Thoracic aorta (tissue), 1 donor: ENCODE measurements around a stretch of chr10.

DNA sequence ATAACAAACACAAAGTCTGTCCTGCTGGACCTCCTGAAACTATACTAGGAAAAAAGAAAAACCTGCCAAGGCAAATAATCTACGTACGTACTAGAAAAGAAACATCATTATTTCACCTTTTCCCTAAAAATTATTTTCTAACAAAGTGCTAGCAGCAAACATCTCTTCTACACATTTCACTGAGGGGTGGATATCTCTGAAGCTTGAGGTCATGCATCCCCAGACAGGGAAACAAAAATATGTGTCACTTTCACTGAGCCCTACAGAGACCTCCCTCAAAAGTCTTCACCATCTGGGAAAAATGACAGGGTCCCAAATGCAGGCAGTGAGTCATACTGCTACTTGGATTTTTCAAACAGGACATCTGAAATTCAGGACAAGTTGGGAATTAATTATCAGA, 42.9 kb downstream of the PANK1 start:
- RAMPAGE, long total RNA, result no peak

GRCh38 chr10:89645420-89646322, 629 bp upstream of the PANK1 start:
- RAMPAGE, long total RNA, result no peak

GRCh38 chr10:89702478-89702878, 1.1 kb downstream of the KIF20B start:
- RAMPAGE, long total RNA, result no peak

DNA sequence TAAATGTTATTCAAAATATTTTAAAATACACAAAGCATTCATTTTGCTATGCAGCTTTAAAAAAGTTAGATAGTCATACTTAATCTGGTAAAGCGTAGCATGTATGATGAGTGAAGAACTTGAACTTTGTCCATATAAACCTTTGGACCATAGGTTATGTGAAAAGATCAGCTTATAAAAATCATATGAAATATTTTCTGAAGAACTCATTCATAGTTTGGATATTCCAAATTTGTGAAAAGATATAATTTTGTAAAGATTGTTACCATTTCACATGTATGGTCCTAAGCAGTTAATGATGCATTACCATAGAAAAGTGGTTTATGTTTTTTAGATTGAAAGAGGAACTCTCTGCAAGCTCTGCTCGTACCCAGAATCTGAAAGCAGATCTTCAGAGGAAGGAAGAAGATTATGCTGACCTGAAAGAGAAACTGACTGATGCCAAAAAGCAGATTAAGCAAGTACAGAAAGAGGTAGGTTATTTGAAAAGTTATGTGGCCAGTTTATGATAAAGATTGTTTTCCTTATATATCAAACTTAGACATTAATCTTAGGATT, 37.3 kb downstream of the KIF20B start:
- RAMPAGE, long total RNA, result start-site peak on the plus strand centred at position 170 of the sequence, 594 bp wide, 7 reads

- RAMPAGE, long total RNA, result no peak
Measured at GRCh38 chr10:90983824-90984470, 63.1 kb upstream of the ANKRD1 start.

- RAMPAGE, long total RNA, result no peak
Measured at GRCh38 chr10:91023227-91023795, 102.4 kb upstream of the ANKRD1 start.

DNA sequence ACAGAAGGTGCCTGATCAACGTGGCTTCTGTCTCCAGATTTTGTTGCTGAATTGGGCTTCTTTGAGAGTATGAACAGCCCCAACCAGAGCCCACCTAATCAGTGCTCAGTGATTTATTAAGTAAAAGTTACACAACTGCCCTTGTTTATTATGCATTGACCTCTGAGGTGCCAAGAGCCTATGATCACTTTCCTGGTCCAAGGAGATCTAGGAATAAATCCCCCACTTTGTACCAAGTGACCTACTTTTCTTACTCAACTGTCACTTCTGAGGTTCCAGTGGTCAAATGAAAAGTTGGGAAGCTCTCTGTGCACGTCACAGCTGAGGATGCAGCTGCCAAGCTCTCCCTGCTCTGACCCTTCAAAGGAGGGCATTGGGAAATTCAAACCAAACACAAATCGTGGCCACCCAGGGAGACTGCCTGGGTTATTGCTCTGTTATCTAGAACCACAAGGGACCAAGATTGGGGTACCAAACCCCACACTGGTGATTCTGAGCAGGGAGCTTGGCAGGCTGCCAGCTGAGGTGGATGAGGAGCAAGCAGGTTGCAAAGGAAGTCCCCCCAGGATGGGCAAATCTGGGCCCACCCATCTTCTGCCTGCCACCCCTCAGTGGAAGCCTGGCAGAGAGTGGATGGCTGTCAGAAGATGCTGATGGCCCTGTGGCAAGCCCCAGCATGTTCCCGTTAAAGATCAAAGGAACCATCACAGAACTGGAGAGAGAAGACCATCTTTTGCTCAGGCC, 106.9 kb downstream of the PPP1R3C start:
- RAMPAGE, long total RNA, result no peak

DNA sequence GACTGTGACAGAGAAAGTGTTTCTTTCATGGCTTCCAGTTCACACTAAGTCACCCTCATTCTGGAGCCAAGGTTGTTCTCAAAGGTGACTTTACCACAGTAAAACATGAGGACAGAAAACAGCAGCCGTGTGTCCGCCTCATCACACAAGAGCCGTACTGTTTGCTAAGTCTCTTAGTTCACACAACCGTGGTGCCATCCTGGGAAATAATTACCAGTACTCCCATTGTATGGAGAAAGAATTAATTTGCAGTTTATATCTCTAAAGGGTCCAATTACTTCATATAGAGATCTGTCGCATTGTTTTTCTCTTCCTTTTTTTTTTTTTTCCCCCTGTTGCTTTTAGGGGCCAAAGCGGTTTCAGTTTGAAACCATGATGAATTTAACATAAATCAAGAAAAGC, 75.6 kb downstream of the PPP1R3C start:
- RAMPAGE, long total RNA, result no peak

DNA sequence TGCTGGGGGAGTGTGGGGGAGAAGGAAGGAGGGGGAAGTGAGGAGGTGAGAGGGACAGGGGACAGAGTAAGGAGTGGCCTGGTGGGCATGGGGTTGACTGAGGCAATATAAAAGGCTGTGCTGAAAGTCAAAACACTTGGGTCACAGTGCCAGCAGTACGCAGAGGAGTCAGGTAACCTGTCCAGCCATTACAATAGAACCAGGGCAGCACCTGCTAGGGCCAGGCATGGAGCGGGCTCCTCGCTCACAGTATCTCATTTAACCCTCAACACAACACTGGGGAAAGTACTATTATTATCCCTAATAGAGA, 43.2 kb downstream of the PPP1R3C start:
- RAMPAGE, long total RNA, result no peak

GRCh38 chr10:91590276-91590820, 42.5 kb downstream of the PPP1R3C start:
- RAMPAGE, long total RNA, result no peak

DNA sequence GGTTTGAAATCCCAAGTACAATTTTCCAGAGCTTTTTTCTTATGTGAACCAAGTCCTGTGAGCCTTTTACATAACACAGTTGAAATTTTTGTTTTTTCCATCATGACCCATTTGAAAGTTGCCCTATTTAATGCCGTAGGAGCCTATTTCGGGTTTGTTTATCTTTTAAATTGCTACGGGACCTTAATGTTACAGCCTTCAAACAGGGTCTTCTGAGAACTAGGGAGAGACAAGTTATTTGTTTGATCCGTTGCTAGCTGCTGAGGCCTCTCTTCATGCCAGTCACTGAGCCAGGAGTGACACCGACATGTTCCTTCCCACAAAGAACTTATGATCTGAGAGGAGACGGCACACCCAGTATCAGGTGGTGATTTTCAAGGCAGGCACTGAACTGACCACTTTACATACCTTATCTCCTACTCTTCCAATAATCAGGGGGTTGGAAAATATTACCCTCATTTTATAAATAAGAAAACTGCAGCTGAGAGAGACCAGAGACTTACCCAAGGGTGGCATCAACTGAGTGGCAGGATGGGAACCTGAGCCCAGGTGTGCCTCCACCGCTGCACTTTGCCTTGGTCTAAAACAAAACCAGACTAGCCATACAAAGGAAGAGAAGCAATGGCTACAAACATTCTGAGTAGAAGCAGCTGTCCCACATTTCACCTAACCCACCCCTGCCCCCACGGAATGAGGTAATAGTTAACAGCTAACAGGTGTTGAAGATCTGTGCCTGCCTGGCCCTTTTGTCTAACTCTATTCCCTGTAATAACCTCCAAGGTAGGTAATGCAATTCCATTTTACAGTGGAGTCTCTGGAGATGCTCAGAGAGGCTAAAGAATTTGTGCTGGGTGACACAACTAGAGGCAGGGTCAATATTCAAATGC, 40.5 kb downstream of the PPP1R3C start:
- RAMPAGE, long total RNA, result no peak

GRCh38 chr10:91629211-91629738, 3.6 kb downstream of the PPP1R3C start:
- RAMPAGE, long total RNA, result no peak

DNA sequence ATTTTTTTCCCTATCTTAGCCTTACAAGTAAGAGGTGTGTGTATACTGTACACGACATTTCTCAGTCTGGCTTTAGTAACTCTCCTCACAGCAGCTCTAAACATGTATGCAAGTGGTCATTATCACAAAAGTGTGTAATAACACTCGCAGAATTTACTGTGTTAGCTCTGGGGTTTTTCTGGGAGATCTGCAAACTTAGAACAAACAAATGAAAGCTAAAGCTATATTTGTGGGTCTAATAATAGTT, 887 bp downstream of the PPP1R3C start:
- RAMPAGE, long total RNA, result no peak

GRCh38 chr10:91690412-91690830, 57.5 kb upstream of the PPP1R3C start:
- RAMPAGE, long total RNA, result no peak

GRCh38 chr10:91749455-91750056, 48.7 kb upstream of the TNKS2 start:
- RAMPAGE, long total RNA, result no peak

- RAMPAGE, long total RNA, result no peak
Measured at GRCh38 chr10:91799589-91800008, 1.4 kb downstream of the TNKS2 start.

DNA sequence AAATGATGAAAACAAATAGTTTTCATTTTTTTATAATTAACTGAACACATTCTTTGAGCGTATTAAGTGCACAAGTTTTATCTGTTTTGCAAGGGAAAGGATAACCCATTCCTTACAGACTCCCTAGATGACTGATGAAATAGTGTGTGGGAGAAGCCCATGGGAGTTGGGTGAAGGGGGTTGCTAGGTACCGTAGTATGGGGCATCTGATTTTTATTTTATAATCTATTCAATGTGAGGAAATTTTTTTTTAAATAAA, 1.3 kb downstream of the BTAF1 start:
- RAMPAGE, long total RNA, result no peak

GRCh38 chr10:91950919-91952063, 27.7 kb downstream of the BTAF1 start:
- RAMPAGE, long total RNA, result no peak

DNA sequence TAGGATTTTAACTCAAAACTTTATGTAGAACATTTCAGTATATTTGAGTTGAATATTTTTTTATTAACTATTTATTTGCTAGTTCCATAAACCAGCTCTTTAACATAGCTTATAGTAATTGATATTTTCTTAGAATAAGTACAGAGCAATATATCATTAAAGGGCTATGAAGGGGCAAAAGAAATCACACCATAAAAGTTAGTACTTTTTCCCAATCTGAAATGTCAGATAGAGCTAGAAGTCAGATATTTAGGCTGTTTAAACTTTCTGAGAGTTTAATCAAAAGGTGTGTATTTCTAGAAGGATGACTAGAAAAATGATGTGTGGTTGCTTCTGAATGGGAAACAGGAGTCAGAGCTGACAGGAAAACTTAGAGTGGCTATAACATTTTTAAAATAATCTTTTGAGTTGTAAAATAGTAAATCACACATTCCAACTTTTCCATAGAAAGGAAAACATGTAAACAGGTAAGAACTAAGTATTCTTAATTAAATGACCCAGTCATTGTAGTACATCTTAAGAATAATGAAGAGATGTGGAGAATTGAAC, 106.9 kb downstream of the BTAF1 start:
- RAMPAGE, long total RNA, result no peak

DNA sequence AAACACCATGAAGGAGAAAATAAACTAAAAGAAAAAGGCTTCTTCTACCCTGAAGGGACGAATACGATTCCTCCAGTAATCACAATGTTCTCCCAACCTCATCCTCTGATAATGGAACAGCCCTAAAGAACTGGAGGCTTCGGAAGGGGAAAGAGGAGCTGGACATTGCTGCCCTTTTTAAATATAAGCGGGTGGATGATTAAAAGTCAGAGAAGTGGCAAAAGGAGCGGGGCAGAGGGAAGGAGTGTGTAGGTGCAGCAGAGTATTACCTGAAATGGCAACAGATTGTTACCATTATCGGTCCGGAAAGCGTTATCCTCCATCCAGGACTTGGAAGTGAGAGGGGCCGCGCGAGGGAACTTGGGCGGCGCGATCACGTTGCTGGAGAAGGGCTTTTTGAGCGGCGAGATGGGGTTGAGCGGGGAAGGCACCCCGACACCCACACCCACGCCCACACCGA, 51.8 kb downstream of the CPEB3 start:
- RAMPAGE, long total RNA, result no peak